Transverse colon (tissue), 4 donors: ENCODE measurements around the gene C1QTNF5.

- PRO-cap, result no peak
- RAMPAGE, long total RNA, 4 experiments, result no peak in any of the 4 experiments
Observed at GRCh38 chr11:118907147-118908256, 18.2 kb downstream of the BCL9L start.

GRCh38 chr11:118918092-118918850 is 7.5 kb downstream of the BCL9L start:
- PRO-cap, result bidirectional peak, plus-strand start at chr11:118918338, minus-strand start at chr11:118918171; bidirectional peak, plus-strand start at chr11:118918519, minus-strand start at chr11:118918392
- RAMPAGE, long total RNA, 4 experiments, result start-site peak on the minus strand in 2 of 4 experiments, at chr11:118917846-118918627 at its widest, 6 to 10 reads per replicate

GRCh38 chr11:118921864-118923015 is 3.5 kb downstream of the BCL9L start:
- PRO-cap, result bidirectional peak, plus-strand start at chr11:118922254, minus-strand start at chr11:118922343; bidirectional peak, plus-strand start at chr11:118922560, minus-strand start at chr11:118922554
- RAMPAGE, long total RNA, 4 experiments, result start-site peak on the minus strand in 1 of 4 experiments, at chr11:118922234-118922253 at its widest, 11 reads per replicate

DNA sequence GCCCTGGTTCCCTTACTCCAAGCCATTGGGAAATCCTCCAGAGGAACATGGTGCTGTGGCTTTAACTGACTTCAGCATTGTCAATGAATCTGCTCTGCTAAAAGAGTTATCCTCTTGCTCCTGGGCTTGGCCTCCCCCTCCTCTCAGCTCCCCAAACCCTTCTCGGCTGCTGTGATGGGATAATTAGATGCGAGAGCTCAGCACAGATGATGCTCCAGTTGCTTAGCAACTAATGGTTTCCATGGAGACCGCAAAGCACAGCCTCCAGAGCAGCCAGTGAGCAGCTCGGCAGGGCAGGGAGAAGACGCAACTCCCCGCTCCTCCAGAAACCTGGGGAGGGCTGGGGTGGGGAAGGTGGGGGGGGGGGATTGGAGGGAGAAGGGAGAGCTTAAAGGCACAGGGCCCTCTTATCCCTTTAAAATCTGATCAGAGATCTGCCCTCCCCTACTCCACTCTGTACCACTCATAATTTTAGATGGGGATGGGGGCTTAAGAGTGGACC is 2.8 kb upstream of the UPK2 start:
- PRO-cap, result no peak
- RAMPAGE, long total RNA, 4 experiments, result no peak in any of the 4 experiments

GRCh38 chr11:119044115-119045278 is 12.5 kb downstream of the HYOU1 start:
- PRO-cap, result no peak
- RAMPAGE, long total RNA, 4 experiments, result no peak in any of the 4 experiments

GRCh38 chr11:119049646-119049895 is 7.4 kb downstream of the HYOU1 start:
- PRO-cap, result no peak
- RAMPAGE, long total RNA, 4 experiments, result start-site peak on the minus strand in 1 of 4 experiments, at chr11:119049777-119049828 at its widest, 14 reads per replicate

DNA sequence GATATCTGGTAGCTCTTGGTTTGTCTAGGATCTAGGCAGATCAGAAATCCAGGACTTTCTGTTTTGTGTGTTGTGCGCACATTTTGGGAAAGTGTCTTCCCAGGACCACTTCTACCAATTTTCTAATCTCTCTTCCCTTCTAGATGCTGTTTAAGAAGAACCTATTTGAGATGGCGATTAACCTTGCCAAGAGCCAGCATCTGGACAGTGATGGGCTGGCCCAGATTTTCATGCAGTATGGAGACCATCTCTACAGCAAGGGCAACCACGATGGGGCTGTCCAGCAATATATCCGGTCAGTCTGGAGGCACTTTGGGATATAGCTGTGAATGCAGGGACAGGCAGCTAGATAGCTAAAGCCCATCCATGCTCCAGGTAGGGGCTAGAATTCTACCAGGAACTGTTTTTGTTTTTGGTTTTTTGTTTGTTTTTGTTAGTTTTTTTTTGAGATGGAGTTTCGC is 6.1 kb downstream of the VPS11 start:
- PRO-cap, result no peak
- RAMPAGE, long total RNA, 4 experiments, result no peak in any of the 4 experiments

- PRO-cap, result no peak
- RAMPAGE, long total RNA, 4 experiments, result no peak in any of the 4 experiments
Observed at GRCh38 chr11:119091776-119092868, 3.1 kb downstream of the H2AX start.

DNA sequence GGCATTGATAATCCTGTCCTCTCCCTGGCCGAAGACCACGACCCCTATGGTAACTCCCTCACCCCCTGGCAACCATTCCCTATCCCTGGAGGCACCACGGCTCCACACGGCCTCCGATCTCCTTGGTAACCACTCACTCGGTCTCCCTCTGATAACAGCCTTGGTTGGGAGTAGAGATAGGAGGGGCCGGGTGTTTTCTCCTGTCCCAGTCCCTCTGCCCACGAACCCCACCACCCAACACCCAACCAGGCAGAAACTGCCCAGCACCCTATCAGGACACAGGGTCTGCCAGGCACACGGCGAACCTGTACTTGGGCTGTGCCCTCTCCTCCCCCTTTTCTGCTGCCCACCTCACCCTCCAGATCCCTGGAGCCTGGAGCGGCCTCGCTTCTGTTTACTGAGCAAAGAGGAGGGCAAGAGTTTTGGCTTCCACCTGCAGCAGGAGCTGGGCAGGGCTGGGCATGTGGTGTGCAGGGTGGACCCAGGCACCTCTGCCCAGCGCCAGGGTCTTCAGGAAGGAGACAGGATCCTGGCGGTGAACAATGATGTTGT is 918 bp downstream of the NHERF4 start:
- PRO-cap, result no peak
- RAMPAGE, long total RNA, 4 experiments, result start-site peak on the plus strand in 1 of 4 experiments, centred at position 377 of the sequence, 70 reads per replicate

GRCh38 chr11:119318554-119319434 is 1.9 kb upstream of the MCAM start:
- PRO-cap, result bidirectional peak, plus-strand start at chr11:119318972, minus-strand start at chr11:119318824
- RAMPAGE, long total RNA, 4 experiments, result no peak in any of the 4 experiments

DNA sequence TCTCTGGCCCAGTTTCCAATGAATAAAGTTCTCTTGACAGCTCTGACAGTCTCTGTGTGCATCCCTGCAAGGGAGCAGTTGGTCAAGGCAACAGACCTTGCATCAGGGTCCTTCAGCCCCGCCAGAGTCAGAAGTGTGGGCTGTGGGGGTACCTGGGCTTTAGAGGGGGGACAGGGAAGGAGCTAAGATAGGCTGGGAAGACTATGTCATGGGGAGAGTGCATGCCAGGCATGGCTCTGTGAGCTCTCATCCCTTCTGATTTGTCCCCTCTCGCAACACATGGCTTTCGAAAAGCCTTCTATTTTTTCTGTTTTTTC is 2.9 kb downstream of the RNF26 start:
- PRO-cap, result no peak
- RAMPAGE, long total RNA, 4 experiments, result no peak in any of the 4 experiments

DNA sequence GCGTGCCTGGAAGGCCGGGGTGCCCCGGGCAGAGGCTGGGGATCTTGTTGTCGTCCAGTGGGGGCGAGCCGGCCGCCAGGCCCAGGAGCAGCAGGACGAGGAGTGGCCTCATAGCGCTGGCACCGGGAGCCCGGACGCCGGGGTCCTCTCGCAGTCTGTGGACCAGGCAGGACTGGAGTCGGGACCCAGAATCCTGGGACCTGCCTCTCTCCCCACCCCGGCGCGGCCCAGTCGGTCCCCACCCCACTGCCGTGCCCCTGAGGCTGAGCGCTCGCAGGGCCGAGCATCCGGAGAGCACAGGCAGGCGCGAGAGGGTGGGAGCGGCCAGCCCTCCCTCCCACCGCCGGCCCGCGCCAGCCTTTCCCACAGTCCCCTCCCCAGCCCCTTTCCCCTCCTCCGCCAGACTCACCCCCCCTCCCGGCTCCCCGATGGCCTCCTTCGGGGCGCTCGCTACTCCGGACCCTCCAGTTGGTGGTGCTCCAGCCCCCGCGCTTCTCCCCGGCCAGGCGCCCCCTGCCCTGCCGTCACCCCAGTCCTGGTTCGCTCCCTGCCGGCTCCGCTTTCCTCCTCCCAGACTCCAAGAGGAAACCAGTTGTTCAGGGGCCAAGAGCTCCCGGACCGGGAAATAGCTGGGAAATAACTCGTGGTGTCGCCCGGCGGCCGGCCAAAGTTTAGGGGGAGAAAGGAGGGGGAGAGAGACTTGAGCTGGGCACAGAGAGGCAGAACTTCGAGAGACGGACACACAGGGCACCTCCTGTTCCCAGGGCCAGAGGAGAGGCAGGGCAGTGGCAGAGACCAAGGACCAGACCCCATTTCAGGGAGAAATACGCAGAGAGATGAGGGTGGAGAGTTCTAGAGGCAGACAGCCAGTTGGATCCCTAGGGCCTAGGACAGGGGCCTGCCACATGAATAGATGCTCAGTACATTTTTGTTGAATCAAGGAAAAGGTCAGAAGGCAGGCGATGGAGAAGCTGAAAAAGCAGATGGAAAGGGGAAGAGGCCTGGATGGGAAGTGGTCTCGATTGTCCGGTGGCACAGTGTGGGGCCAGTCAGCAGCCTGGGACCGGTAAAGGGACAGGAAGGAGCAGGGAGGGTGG is at the start of gene C1QTNF5:
Gene C1QTNF5, minus strand, starts transcription at position 598 of the 1,097 bp plus-strand sequence.
- PRO-cap, result bidirectional peak, plus-strand start at position 286 of the sequence, minus-strand start at position 174 of the sequence; unidirectional peak, minus-strand start at position 579 of the sequence
- RAMPAGE, long total RNA, 4 experiments, result start-site peak on the minus strand in 3 of 4 experiments, centred at positions 293 to 574 of the sequence, 9 to 23 reads per replicate

DNA sequence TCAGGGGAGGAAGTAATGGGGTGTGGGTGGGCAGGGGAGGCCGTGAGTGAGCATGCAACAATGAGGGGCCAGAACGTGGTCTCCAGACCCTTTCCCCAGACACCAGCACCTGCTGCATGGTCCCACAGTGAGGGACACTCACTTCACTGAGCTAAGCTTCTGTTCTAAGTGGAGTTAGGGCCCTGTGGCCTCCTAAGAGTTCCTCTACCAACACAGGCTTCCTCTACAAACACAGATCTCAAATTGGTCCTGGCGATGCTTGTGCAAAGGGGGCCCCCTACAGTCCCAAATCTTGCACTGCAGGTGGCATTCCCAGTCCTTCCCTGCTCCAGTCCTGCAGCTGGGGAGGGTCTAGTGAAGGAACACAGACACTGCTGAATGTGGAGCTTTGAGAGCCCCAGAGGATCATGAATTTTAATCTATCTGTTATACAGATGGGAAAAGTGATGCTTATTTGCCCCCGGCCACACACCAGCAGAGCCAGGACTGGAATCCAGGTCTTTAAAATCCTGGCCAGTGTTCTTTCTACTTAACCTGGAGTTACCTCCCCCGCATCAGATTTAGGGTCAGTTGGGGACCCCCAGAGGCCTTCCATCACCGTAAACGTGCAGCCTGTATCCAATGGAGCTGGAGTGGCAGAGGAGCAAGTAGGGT is 7.3 kb downstream of the USP2 start:
- PRO-cap, result no peak
- RAMPAGE, long total RNA, 4 experiments, result no peak in any of the 4 experiments

GRCh38 chr11:119374718-119375338 is 6.7 kb downstream of the USP2 start:
- PRO-cap, result no peak
- RAMPAGE, long total RNA, 4 experiments, result no peak in any of the 4 experiments

GRCh38 chr11:119375466-119375960 is 6.0 kb downstream of the USP2 start:
- PRO-cap, result unidirectional peak, plus-strand start at chr11:119375858; unidirectional peak, plus-strand start at chr11:119375888
- RAMPAGE, long total RNA, 4 experiments, result no peak in any of the 4 experiments

GRCh38 chr11:119590610-119591704 is 138.0 kb downstream of the NECTIN1 start:
- PRO-cap, result no peak
- RAMPAGE, long total RNA, 4 experiments, result no peak in any of the 4 experiments

GRCh38 chr11:119694167-119694854 is 34.7 kb downstream of the NECTIN1 start:
- PRO-cap, result no peak
- RAMPAGE, long total RNA, 4 experiments, result no peak in any of the 4 experiments

DNA sequence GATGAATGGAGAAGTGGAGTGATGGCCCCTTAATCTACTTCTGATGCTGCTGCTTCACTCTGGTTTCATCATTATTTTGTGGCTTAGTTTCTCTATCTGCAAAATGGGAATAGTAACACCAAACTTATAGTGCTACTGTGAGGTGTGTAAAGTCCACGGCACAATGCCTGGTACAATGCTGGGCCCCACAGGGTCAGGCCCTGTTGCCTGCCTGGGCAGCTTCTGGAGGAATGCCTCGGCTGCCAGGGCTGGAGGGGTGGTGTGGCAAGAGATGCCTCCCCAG is 10.8 kb upstream of the NECTIN1 start:
- PRO-cap, result bidirectional peak, plus-strand start outside the sequence, minus-strand start at position 224 of the sequence
- RAMPAGE, long total RNA, 4 experiments, result no peak in any of the 4 experiments

GRCh38 chr11:119752865-119753413 is 23.9 kb upstream of the NECTIN1 start:
- PRO-cap, result no peak
- RAMPAGE, long total RNA, 4 experiments, result no peak in any of the 4 experiments

DNA sequence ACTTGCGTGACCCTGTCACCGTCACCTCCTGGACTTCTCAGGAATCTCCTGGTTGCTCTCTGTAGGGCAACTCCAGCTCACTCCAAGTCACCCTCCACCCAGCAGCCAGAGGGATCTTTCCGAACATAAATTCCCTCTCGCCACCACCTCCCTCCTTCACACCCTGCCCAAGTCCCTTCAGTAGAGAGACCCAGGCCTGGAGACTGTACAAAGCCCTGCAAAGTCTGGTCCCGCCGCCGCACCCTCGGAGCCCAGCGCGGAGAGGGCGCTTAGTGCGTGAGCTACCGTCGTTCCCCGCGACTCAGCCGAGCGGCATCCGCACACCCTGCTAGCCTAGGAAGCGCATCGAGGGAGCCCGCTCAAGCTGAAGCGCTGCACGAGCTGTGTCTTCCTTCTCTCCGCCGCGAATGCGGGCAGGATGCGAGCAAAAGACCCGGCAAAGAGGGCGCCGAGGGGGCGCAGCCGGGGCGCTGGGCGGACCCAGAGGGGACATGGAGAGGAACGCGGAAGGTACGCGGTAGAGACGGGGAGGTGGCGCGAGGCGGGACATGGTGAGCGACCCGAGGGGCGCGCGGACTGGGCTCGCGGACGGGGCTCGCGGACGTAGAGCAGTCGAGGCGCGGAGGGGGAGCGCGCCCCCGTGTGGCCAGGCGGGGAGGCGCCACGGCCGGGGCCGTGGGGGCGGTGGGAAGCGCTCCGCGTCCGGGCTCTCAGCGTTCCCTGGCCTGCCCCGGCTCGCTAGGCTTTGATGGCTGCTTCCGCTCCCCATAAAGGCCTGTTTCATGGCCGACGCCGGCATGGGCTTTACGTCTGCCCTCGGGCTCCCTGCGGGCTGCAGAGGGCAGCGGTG is 31.0 kb upstream of the TRIM29 start:
- PRO-cap, result unidirectional peak, minus-strand start at position 578 of the sequence
- RAMPAGE, long total RNA, 4 experiments, result no peak in any of the 4 experiments